ENCODE measurements around the genes GOLGA6L10 and GOLGA6L4.

DNA sequence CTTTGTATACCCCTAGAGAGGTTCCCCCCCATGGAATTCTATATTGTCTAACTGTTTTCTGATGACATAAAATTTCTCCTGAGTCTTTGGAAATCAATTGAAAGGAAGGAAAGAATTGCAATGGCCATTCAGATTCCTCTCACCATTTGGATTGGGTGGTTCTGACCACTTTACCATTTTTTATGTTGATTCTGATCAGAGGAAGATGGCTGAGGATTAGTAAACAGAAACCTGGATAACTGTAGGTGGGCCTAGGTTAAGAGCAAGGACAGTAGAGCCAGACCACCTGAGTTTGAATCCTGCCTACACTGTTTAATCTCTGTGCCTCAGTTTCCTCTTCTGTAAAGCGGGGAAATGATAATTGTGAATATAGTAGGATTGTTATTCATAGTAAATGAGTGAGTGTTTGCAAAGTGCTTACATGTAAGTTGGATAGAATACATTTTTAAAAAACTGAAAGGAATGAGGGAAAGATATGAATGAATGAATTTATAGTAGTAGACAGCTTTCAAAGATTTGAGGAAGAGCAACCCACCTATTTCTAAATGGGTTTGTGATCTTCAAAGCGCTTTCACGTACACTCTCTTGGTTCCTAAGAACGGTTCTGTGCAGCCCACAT, 20.1 kb downstream of the ABHD17C start:
- RAMPAGE, long total RNA, result no peak
- RRBS, result no CpG with 5 or more reads among the region's 4 CpGs

DNA sequence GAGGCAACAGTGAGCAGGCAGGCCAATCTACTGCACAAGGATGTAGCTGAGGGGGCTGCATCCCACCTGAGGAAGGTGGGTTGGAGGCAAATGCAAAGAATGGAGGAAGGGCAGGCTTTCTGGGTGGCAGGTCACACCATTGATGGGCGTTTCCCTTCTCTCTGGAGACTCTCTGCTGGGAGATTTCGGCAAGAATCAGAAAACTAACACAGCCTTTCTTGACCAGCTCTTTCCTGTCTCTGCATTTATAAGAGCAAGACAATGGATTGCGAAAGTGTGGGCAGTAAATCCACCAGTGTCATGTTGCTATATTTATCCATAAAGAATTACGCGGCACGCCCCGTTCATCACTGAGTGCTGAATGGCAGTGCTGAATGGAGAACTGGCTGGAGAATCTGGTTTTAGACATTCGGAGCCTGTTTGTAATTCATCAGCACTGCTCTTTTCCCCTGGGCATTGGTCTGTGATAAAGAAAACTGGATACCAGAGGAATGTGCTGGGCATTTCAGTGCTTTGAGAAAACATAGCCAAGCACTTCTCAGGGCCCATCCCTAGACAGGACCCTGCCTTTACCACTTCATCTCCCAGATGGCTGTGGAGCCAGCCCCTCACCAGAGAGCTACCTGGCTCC, 2.0 kb upstream of the CEMIP start:
- RAMPAGE, long total RNA, result no peak
- RRBS, result no CpG with 5 or more reads among the region's 8 CpGs

DNA sequence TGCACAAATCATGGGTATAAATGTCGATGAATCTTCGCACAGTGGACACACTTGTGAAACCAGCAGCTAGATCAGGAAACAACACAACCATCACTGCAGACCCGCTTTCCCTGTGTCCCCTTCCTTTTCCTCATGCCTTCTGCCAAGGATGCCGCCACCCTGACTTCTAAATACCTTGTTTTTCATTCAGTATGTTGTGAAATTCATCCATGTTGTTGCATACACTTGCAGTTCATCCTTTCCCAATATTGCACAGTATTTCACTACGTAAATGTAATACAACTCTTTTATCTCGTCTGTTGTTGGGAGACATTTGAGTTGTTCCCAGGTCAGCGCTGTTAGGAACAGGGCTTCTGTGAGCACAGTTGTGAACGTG, 24.2 kb downstream of the TLNRD1 start:
- RAMPAGE, long total RNA, result no peak
- RRBS, result no CpG with 5 or more reads among the region's 8 CpGs

DNA sequence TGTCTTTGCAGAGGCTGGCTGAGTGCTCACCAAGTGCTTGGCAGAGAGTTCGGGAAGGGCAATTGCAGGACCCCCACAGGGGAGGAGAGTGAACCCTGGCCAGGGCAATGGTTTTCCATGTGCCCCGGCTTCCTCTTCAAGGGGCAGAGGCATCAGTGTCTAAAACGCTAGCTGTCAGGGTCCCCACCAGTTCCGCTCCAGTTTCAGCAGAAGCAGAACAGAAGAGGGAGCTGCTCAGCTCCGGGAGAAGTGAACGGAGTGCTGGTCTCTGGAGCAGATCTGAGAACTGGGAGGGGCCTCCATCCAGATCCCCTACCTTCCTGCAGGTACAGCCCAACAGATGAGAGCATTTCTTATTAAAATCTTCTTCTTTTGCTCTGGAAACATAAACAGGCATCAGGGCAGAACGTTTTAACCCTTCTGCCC, 13.6 kb upstream of the IL16 start:
- RAMPAGE, long total RNA, result no peak
- RRBS, result 8% methylated on average over 1 of the region's 7 CpGs

DNA sequence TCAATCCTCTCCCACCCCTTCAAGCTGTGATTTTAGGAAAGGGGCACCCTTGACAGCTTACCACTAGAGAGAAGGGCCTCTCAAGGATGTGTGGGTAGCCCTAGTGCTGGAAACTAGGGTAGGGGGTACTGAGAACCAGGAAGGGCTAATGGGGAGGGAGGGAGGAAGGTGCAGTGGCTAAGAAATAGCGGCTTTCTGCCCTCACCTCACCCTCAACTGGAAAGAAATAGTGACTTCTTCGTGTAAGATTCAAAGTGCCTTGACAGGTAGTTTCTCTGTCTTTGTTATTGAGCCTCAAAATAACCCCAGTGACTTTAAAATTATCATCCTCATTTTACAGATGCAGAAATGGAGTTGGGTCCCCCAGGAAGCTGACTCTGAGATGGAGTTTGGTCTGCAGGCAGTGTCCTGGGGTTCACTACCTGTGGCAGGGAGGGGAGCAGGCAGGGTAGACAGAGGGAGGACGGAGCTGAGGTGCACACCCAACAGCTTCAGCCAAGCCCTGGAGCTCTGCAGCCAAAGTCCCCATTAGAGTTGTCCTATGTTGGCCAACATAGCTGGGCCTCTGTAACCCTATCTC, 32.3 kb downstream of the STARD5 start:
- RAMPAGE, long total RNA, result no peak
- RRBS, result no CpG with 5 or more reads among the region's 3 CpGs

DNA sequence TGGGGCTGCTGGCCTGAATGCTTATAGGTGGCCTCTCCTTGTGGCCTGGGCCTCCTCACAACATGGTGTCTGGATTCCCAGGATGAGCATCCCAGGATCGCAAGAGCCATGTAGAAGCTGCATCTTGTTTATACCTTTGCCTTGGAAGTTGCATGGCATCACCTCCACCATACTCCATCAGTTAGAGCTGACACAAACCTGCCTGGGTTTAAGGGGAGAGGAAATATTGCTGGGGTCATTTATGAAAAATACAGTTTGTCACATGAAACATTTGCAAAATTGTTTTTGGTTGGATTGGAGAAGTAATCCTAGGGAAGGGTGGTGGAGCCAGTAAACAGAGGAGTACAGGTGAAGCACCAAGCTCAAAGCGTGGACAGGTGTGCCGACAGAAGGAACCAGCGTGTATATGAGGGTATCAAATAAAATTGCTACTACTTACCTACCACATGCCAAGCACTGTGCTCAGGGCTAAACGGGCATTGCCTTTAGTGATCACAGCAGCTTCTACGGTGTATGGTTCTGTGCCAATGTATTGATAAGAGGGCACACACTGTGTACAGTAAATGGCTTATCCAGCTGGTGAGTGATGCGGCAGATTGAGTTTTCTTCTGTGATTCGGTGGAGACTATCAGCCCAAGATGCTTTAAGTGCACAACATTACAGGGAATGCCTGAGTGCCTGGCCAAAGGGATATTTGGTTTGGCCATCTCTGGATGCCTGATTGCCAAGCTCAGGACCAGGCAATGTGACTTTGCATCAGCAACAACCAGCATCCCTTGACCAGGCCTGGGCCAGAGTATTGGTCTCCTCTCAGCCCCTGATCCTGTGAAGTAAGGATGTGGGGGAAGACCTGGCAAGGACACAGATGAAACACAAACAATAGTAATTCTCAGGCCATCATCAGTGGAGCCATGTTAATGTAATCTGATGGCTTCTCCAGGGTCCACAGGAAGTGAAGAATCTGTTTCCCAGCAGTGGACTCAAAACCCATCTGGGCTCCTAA, 14.3 kb downstream of the STARD5 start:
- RAMPAGE, long total RNA, result no peak
- RRBS, result no CpG with 5 or more reads among the region's 8 CpGs

- RAMPAGE, long total RNA, result no peak
- RRBS, result no CpG with 5 or more reads among the region's 4 CpGs
Measured at GRCh38 chr15:82088837-82089103, 43.0 kb upstream of the MEX3B start.

- RAMPAGE, long total RNA, result no peak
- RRBS, result no CpG with 5 or more reads among the region's 9 CpGs
Measured at GRCh38 chr15:82349361-82349816, at the start of gene GOLGA6L10. TSS of gene GOLGA6L10 (minus strand) at chr15:82349475.

- RAMPAGE, long total RNA, result no peak
- RRBS, result no CpG with 5 or more reads among the region's 10 CpGs
Measured at GRCh38 chr15:82539485-82539729, 850 bp downstream of the RPS17 start.

GRCh38 chr15:82810939-82811684, 1.7 kb downstream of the WHAMM start:
- RAMPAGE, long total RNA, result no peak
- RRBS, result no CpG with 5 or more reads among the region's 10 CpGs

GRCh38 chr15:83108186-83109096, 996 bp downstream of the TM6SF1 start:
- RAMPAGE, long total RNA, result no peak
- RRBS, result 42% methylated on average over 5 of the region's 22 CpGs

DNA sequence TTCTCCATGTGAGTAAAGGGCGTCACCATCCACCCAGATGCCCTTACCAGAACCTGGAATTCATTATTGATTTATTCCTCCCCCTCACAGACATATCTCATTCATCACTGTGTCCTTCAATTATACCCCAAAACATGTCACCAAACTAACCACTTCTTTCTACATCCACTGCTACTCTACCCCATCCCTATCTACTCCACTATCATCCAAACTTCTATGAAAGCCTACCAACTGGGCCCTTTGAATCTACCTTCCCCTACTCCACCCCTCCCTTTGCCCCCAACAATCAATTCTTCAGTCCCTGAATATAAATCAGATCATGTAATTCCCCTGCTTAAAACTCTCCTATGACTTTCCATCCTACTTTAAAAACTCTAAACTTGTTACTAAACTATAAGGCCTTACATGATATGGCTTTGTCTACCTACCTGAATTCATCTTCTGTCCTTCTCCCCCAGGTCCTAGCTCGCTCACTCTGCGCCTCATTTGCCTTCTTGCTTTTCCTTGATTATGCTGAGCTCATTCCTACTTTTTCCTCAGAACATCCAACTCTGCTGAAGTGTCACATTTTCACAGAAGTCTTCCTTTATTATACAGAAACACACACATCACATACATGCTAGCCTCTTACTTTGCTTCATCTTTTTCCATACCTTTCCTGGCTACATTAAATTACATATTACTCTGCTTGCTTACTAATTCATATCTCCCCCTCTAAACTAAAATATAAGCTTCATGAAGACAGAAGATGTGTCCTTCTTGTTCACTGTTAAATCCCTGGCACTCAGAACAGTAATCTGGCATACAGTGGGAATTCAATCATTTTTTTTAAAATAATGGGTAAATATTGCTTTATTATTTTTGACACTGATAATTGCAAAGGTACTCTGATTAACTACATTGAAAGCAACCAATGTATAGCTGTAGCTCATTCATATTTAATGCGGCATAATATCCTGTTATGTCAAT, 18.4 kb downstream of the HDGFL3 start:
- RAMPAGE, long total RNA, result no peak
- RRBS, result no CpG with 5 or more reads among the region's 4 CpGs

DNA sequence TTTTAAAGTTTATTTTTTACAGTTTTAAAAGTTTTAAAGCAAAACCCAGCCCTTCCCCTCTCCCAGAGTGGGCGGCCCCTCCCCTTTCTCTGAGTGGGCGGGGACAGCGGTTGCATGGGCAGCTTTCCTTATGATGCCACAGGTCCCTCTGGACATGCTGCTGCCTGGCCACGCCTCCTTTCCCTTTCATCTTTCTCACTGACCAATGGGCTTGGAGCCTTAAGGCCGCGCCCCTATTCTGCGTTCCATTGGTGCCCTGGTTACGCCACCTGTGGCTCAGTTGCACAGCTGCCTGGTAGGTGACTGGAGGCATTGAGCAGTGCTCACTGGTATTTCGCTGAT, at the start of gene GOLGA6L4:
GOLGA6L4 (plus strand) TSS at position 279 of the 342 bp plus-strand sequence.
- RAMPAGE, long total RNA, result no peak
- RRBS, result no CpG with 5 or more reads among the region's 9 CpGs

GRCh38 chr15:84554870-84555107, 46.0 kb upstream of the ZSCAN2 start:
- RAMPAGE, long total RNA, result no peak
- RRBS, result no CpG with 5 or more reads among the region's 1 CpG

DNA sequence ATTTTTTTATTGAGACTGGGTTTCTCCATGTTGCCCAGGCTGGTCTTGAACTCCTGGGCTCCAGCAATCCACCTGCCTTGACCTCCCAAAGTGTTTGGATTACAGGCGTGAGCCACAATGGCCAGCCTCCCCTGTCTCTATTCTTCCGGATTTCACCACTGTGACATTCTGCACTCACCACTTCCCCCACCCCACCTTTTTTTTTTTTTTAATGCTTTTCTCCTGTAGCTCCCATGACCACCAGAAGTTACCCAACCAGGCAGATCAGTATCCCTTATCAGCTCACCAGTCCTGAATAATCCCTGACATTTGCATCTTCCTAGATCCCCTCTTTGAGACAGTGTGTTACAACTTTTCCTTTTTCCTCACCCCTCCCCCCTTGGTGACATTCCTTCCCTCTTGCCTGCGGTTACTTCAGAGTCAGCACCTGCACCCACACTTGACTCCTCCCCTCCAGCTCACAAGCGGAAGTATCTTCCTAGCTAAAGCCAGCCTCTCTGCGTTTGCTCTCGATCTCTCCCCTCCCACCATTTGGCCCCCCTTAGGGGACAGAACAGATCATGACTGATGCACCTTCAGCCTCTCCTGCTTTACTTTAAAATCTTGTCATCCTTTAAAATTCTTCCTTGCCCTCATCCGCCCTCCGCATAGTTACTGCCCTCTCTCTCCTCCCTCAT, 13.4 kb upstream of the ZNF592 start:
- RAMPAGE, long total RNA, result no peak
- RRBS, result no CpG with 5 or more reads among the region's 8 CpGs

- RAMPAGE, long total RNA, result no peak
- RRBS, result no CpG with 5 or more reads among the region's 4 CpGs
Measured at GRCh38 chr15:84762908-84763803, 14.8 kb downstream of the ZNF592 start.

GRCh38 chr15:84883360-84884188, 888 bp upstream of the SLC28A1 start:
- RAMPAGE, long total RNA, result no peak
- RRBS, result 42% methylated on average over 1 of the region's 12 CpGs

DNA sequence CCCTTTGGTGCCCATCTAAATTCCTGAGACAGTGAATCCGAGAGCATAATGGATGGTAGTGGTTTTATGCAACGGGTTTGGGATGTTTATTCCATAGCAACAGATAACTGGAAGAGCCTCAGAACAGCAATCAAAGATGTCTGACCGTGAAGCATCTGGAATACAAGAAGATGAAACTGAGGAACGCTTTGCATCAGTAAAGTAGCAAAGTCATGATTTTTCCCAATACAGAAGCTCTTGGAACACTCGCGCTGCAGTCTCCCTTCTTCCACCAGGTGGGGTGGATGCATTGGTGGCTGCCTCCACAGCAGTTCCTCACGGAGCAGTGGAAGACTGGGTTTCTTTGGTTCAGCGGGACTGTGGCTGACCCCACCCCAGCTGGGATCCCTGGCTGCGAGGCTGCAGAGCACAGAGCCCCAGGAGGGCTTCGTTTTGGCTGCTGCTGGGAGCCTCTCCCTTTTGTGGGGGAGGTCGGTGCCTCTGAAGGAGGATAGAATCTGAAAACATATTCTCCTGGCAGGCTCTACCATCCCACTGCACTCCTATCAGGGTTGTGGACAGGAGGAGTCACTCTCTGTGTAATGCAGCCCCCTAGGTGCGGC, 26.3 kb upstream of the PDE8A start:
- RAMPAGE, long total RNA, result no peak
- RRBS, result no CpG with 5 or more reads among the region's 12 CpGs

DNA sequence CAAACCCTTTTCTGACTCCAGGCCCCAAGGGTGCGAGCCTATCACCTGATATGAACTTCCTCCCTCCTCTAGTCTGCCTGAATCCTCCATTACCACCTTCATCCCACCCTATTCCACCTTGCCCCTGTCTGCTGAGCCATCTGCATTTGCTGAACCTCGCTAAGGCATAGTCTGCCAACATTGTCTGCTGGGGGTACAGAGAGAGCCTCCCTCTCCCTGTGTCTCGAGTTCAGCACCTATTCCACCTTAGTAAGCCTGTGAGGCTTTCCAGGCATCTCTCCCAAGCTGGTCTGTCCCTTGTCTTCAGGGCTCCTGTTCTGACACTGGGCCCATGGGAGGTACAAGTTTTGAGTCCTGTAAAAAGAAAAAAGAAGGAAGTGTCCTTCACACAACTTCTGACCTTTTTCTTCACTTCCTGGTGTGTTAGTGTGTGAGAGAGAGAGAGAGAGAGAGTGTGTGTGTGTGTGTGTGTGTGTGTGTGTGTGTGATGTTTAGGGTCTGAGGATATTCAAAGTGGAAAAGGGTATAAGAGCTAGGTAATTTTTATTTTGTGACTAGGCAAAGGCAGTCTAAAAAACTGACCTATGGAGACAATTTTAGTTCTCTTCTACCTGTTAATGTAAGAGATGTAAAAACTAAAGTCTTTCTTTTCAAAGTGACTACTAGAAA, 27.1 kb downstream of the PDE8A start:
- RAMPAGE, long total RNA, result no peak
- RRBS, result no CpG with 5 or more reads among the region's 3 CpGs

DNA sequence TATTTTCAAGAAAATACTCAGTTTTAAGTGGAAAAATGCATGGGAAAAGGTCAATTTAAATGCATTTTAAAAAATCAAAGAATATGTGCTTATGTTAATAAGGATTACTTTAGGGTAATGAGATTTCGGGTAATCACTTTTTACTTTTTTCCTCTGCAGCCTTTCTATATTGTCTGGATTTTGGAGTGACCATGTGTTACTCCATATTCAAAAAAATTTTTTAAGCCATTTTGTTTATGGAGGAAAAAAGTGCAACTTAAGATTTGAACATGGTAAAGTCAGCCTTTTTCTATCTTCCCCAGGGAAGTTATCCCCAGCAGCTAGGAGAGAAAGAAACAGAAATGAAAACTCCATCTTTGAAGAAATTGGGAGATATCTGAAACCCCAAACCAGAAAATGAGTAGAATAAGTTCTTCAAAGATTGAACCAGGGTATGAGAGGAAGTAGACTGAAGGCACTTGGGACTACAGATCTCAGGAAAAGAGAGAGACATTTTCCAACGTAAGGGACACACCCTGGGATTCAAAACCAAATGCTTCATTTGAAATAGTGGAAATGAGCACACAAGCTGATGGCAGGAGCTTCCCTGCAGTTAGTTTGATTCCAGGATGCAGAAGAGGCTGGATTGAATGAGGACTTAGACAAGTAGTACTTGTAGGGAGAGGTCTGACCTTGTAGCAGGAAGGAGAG, 51.2 kb downstream of the PDE8A start:
- RAMPAGE, long total RNA, result no peak
- RRBS, result no CpG with 5 or more reads among the region's 2 CpGs

Data from cardiac muscle cell (in vitro differentiated cells and primary cell).